ENCODE measurements around the gene BTNL9.

- PRO-cap, 2 experiments = no peak in any of the 2 experiments
- RAMPAGE, long total RNA, 4 experiments = no peak in any of the 4 experiments
These were observed 16.6 kb downstream of the MGAT1 start for GRCh38 chr5:180785827-180786579.

- PRO-cap, 2 experiments = peak in 2 of 2 experiments; most common plus-strand start chr5:180802408 (in 1); most common minus-strand start chr5:180802136 (in 1)
- RAMPAGE, long total RNA, 4 experiments = no peak in any of the 4 experiments
These were observed 612 bp downstream of the MGAT1 start for GRCh38 chr5:180801738-180802649.

- PRO-cap, 2 experiments = peak in 1 of 2 experiments; most common plus-strand start chr5:180814377 (in 1); most common minus-strand start chr5:180814390 (in 1)
- RAMPAGE, long total RNA, 4 experiments = no peak in any of the 4 experiments
These were observed 11.6 kb upstream of the MGAT1 start for GRCh38 chr5:180814081-180814775.

DNA sequence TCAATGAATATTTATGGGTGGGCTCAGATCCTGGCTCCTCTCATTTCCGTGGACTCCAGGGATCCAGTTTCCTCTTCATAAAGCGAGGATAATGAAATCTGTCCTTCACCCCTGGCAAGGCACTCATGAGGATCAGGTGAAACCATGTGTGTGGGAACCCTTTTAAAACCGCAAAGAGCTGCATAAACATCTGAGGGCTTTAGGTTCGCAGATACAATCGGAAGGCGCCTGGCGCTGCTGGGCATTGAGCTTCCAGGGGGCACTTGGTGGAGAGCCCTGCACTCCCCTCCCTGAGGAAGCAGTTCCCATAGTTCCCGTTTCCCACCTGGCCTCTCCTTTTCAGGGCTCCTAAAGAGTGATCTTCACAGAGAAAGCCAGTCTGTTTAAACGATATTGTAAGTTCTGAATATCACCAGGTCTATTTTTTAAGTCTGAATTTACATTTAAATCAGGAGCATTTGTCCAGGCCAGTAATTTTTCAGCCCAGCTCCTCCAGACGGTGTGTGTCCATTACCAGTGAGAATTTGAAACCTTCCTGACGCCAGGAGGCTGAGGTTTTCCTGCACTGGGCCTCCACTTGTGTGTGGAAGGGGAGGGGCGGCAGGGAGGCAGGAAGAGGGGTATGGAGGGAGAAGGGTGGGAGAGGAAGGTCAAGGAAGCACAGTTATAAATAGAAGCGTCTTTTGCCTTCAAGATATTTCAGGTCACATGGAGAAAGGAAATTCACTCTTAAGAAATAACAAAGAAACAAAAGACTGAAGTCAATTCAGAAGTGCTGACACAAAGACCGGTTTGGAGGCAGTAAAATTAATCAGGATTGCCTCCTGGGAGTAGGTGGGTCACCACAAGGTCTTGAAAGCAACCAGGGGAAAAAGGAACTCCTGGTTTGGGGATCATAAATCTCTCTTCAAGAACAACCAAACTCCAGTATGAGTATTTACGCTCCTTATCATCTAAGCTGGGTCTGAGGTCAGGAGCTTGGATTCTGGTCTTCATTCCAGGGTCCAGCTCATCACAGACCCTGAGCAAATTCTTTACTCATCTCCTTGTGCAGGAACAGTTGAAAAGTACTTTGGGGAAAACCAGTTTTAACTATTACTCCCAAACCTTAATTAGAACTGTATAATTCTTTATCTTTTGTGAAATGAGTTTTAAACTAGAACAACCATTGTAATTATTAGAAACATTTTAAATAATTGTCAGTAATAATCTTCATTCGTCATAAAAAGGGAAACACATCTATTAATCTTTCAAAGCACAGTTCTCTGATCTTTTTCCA, 14.3 kb upstream of the MGAT1 start:
- PRO-cap, 2 experiments = peak in 2 of 2 experiments; most common plus-strand start position 244 of the sequence (in 1); most common minus-strand start position 579 of the sequence (in 1)
- RAMPAGE, long total RNA, 4 experiments = no peak in any of the 4 experiments

DNA sequence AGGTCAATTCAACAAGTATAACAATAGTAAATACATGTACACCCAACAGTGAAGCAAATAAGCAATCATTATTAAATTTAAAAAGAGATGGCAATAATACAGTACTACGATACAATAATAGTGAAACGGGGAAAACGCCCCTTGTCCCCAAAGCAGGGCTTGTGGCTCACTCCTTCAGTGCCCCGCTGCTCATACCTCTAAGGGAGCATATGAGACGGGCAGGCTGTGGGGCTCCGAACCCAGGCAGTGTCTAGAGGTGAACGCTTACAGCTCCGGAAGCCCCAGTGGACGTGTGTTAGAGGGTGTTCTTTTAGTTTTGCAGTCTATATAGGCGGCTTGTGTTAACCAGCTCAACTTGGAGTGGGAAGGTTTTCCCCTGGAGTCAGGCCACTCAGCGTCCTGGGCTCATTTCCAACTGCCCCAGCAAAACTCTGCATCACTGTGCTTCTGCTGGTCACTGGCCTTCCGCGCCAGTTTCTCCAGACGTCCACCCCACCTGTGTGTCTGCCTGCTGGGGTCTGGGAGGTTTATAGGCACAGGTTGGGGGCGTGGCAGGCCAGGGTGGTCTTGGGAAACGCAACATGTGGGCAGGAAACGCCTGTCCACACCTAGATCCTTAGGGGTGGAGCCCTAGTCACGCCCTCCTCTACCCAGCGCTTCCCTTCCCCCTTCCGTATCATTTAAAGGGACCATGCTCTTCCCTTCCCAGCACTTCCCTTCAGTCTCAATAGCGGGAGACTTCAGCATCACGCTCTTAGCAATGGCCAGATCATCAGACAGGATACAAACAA, 12.2 kb upstream of the BTNL9 start:
- PRO-cap, 2 experiments = peak in 2 of 2 experiments; most common minus-strand start position 498 of the sequence (in 1)
- RAMPAGE, long total RNA, 4 experiments = no peak in any of the 4 experiments

DNA sequence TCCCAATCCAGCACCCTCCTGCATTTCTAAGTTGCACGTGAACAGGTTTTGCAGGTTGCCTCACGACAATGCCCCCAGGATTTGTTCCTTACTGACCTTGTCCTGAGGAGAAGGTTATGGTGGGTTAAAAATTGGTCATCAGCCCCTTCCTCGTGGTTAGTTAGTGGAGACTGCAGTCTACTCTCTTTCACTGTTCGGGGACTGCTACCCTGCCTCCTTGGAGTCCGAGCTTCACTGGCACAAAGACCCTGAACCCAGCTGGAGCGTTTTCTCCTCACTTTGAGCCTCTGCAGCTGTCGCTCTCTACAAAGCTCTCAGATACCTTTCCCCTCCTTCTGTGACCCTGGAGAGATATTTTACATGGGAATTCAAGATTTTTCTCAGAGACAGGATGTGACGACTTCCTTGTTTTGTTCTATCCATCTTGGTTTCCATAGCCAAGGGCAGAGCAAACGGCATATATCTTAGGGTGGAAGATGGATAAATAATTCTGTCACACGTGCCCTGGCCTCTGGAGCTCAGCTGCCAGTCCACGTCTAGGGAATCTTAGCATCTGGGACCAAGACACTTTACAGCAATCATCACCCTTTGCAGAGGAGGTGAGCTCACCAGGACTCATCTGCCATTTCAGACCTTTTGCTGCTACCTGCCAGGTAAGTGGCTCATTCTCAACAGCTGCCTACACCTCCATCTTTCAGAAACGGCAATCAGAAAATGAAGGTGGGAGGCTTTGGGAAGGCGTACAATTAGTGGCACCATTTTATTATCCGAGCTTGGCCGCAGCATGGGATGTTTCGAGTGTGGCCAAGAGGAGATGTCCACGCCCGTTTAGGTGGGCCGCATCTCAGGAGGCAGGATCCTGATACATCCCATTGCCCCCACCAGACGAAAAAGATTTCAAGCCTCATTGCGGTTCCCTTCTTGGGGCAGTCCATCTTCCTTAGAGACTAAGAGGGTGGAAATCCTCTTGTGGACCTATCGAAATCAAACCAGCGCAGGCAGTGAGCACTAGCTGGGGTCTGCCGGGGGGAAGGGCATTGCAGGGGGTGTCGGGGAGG, at the start of gene BTNL9:
Gene BTNL9, plus strand, starts transcription at position 487 of the 1,058 bp plus-strand sequence.
- PRO-cap, 2 experiments = peak in 2 of 2 experiments; most common plus-strand start position 487 of the sequence (in 2); most common minus-strand start position 326 of the sequence (in 1)
- RAMPAGE, long total RNA, 4 experiments = start-site peak on the plus strand in 4 of 4 experiments, centred at positions 466 to 488 of the sequence, 85 to 352 reads per replicate; start-site peak on the minus strand in 2 of 4 experiments, centred at positions 337 to 342 of the sequence, 17 to 27 reads per replicate

DNA sequence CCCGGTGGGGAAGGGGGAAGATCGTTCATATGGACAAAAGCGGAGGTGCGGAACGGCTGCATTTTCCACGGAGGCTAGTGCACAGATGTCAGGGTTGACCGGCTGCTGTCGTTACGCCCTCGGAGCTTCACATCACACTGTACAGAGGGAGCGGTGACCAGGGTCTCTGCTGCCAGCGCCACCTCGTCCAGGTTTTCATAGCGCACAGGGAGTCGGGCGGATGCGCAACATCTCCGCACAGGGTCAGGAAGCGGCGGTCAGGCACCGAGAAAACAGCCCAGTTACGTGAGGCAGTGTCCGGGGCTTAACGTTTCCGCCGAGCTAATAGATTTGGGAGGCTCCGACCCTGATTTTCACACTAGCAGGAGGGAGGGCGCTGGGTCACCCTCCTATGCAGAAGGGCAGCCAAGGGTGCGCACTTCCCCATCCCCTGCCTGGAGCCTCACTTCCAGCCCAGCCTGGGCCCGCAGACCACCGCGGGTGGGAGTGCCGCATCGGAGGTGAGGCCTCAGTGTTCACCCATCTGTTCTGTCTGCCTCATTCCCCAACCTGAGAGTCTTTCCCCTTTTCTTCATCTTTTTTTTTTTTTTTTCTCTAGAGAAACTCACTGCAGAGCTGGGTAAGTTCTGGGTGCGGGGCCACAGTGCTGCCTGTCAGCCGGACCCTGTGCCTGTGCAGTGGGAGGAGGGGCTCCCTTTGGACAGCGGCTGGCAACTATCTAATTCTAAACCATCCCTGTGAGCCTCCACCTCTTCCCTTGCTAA, 13.8 kb downstream of the BTNL9 start:
- PRO-cap, 2 experiments = peak in 2 of 2 experiments; most common plus-strand start position 36 of the sequence (in 1); most common minus-strand start position 168 of the sequence (in 1)
- RAMPAGE, long total RNA, 4 experiments = start-site peak on the plus strand in 1 of 4 experiments, centred at position 544 of the sequence, 67 reads per replicate

DNA sequence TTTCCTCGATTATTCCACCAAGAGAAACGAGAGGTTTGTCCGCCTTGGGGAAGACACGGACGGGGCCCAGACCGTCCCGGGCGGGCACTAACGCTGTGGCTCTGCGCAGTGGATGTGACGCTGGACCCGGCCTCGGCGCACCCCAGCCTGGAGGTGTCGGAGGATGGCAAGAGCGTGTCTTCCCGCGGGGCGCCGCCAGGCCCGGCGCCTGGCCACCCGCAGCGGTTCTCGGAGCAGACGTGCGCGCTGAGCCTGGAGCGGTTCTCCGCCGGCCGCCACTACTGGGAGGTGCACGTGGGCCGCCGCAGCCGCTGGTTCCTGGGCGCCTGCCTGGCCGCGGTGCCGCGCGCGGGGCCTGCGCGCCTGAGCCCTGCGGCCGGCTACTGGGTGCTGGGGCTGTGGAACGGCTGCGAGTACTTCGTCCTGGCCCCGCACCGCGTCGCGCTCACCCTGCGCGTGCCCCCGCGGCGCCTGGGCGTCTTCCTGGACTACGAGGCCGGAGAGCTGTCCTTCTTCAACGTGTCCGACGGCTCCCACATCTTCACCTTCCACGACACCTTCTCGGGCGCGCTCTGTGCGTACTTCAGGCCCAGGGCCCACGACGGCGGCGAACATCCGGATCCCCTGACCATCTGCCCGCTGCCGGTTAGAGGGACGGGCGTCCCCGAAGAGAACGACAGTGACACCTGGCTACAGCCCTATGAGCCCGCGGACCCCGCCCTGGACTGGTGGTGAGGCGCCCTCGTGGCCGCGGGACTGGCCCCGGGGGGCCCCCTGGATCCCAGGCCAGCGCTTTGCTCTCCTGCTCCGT, 19.3 kb downstream of the BTNL9 start:
- PRO-cap, 2 experiments = no peak in any of the 2 experiments
- RAMPAGE, long total RNA, 4 experiments = start-site peak on the plus strand in 1 of 4 experiments, centred at position 747 of the sequence, 152 reads per replicate

DNA sequence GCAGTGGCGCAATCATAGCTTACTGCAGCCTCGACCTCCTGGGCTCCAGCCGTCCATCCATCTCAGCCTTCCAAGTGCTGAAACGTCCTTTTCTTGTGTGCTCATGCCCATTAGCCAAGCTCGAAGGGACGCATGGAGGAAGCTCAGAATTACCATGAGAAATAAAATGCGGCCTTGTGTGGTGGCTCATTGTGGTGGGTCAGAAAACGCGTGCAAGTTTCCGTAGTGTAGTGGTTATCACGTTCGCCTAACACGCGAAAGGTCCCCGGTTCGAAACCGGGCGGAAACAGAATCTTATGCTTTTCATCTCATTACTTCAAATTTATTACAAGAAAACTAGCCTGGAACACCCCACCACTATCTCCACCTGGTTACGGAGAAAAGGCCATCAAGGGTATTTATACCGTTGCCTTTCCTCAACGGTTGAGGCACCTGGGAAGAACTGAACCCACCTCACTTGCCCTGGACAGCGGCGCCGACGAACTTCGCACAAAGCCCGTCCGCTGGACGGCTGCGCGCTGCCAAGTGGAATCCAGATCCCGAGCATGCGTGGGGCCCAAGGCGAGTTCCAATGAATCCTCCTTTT, 16.6 kb downstream of the OR2V2 start:
- PRO-cap, 2 experiments = no peak in any of the 2 experiments
- RAMPAGE, long total RNA, 4 experiments = no peak in any of the 4 experiments

GRCh38 chr5:181224415-181224987, 1.4 kb downstream of the TRIM41 start:
- PRO-cap, 2 experiments = no peak in any of the 2 experiments
- RAMPAGE, long total RNA, 4 experiments = start-site peak on the plus strand in 2 of 4 experiments, at chr5:181224591-181224611 at its widest, 18 to 38 reads per replicate

GRCh38 chr5:181233318-181233919, 10.3 kb downstream of the RACK1 start:
- PRO-cap, 2 experiments = no peak in any of the 2 experiments
- RAMPAGE, long total RNA, 4 experiments = no peak in any of the 4 experiments

DNA sequence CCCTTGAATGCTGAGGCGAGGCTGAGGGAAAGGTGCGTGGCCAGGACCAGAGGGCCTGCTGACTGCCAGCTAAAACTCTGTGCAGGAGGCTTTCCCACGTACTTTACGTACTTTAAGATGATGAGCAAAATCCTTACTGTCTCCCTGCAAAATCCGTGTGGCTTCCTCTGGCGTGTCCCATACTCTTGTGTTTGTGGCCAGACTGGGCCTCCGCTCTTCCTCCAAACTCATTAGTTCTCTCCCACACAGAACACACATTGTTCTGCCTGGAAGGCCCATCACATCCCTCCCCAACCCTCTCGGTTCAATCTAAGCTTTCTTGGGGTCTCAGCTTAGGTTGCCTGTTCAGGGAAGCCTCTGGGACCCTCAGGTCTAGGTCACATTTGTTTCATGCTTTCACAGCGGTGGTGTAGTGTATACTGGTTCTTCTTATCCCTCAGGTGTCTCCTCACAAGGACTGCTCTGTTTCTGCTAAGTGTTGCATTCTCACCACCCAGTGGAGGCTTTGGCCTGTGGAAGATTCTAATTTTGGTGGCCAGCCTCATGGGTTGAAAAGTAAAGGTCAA, 4.3 kb upstream of the RACK1 start:
- PRO-cap, 2 experiments = no peak in any of the 2 experiments
- RAMPAGE, long total RNA, 4 experiments = no peak in any of the 4 experiments

DNA sequence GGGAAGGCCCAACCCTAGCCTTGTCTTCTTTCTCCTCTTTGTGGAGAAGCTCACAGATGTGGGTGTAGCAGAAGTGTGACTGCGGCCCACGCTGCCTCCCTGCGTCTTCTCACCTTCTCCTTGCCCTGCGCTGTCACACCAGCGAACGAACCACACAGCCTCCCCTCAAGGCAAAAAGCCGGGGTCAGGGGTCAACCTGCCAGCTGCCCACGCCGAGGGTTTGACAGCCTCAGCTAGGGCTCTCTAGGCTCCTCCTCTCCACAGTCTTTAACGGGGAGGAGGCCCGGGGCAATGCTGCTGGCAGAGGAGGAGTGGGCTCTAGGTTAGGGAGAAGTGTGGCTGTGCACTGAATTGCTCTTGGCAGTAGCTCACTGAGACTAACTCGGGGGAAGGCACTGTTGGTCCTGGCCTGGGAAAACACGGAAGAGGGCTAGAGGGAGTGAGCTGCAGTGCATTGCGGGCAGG, 4.1 kb upstream of the TRIM52 start:
- PRO-cap, 2 experiments = no peak in any of the 2 experiments
- RAMPAGE, long total RNA, 4 experiments = no peak in any of the 4 experiments

DNA sequence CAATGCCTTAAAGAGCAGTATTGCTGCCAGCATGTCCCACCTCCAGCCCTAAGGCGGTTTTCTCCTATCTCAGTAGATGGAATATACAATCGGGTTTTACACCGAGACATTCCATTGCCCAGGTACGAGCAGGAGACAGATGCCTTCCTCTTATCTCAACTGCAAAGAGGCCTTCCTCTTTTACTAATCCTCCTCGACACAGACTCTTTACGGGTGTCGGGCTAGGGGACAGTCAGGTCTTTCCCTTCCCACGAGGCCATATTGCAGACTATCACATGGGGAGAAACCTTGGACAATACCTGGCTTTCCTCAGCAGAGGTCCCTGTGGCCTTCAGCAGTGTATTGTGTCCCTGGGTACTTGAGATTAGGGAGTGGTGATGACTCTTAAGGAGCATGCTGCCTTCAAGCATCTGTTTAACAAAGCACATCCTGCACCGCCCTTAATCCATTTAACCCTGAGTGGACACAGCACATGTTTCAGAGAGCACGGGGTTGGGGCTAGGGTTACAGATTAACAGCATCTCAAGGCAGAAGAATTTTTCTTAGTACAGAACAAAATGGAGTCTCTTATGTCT, 6.3 kb upstream of the TRIM52 start:
- PRO-cap, 2 experiments = no peak in any of the 2 experiments
- RAMPAGE, long total RNA, 4 experiments = no peak in any of the 4 experiments

DNA sequence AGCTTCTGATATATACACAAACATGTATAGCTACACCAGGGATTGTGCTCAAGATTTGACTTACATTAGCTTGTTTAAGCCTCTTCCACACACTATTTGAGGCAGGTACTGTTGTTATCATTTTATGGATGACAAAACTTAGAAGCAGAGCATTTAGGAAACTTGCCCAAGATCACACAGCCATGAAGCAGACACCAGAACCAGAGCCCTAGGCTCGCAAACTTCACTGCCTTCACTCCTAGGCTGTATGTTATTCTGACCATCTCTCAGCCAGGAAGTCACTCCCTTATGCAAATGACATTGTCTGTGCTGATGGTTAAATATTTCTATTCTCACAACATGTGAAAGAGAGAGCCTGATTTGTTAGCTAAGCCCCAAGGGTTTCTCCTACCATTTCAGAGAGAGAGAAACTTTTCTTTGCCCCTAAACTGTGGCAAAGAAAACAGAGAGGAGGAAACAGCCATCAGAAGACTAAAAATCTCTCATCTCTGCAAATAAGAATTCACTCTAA, 26.4 kb upstream of the TRIM52 start:
- PRO-cap, 2 experiments = no peak in any of the 2 experiments
- RAMPAGE, long total RNA, 4 experiments = no peak in any of the 4 experiments

All from upper lobe of left lung (tissue), 5 donors.